Peripheral blood mononuclear cell (primary cell): ENCODE data around the genes EIF5B and PDCL3.

DNA sequence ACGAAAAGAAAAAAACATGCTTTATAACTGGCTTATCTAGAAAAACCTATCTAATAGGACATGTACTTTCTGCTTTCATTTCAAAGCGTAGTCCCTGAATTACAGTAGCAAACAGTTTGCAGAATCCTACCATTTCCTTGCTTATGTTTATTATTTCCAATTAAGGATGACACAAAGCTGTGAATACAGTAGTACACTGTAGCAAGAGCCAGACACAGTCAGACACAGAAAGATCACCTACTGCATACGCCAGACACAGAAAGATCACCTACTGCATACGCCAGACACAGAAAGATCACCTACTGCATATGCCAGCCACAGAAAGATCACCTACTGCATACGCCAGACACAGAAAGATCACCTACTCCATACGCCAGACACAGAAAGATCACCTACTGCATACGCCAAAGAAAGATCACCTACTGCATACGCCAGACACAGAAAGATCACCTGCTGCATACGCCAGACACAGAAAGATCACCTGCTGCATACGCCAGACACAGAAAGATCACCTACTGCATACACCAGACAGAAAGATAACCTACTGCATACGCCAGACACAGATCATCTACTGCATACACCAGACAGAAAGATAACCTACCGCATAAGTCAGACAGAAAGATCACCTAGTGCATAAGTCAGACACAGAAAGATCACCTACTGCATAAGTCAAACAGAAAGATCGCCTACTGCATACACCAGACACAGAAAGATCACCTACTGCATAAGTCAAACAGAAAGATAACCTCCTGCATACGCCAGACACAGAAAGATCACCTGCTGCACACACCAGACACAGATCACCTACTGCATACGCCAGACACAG lies 25.9 kb downstream of the COA5 start:
- PRO-cap, 8 experiments, result no peak in any of the 8 experiments

GRCh38 chr2:98868891-98869827 lies 66.9 kb downstream of the CRACDL start:
- PRO-cap, 8 experiments, result no peak in any of the 8 experiments

DNA sequence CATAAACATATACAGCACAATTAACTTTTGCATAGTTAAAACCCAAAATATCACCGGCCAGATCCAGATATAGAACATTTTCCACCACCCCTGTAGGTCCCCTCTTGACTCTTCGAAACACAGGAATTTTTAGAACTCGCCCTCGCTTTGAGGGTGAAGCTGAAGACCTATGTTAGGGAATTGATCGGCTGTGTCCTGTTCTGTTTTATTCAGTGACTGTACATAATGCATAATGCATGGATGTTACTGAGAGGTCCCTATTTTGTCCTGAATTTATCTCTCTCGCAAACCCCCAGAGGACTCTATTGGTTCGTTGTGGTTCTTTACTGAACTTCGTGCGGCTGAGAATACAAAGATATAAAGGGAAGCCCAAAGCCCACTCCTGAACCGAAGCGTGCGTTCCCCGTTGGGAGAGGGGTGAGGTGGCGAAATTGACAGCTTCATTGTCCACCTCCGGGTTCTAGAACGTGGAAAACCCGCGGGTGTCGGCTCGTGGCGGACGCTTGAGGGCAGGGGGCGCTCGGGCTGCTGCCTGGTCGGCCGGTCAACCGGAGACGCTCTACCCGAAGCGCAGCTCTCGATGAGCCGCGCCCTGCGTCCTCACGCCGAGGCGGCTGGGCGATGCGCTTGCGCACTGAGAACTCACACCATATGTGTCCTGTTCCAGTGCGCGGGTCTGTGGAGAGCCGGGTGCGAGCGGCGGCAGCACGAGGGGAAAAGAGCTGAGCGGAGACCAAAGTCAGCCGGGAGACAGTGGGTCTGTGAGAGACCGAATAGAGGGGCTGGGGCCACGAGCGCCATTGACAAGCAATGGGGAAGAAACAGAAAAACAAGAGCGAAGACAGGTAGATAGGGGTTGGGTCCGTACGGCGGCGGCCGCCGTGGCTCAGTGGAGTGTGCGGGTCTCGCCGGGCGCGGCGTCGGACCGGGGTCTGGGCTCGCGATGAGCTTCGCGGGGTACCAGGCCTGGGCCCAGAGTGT lies at the start of gene EIF5B:
TSS of gene EIF5B (plus strand) at position 645 of the 981 bp plus-strand sequence.
- PRO-cap, 8 experiments, result peak in 8 of 8 experiments; most common plus-strand start position 681 of the sequence (in 8); most common minus-strand start position 602 of the sequence (in 4)

DNA sequence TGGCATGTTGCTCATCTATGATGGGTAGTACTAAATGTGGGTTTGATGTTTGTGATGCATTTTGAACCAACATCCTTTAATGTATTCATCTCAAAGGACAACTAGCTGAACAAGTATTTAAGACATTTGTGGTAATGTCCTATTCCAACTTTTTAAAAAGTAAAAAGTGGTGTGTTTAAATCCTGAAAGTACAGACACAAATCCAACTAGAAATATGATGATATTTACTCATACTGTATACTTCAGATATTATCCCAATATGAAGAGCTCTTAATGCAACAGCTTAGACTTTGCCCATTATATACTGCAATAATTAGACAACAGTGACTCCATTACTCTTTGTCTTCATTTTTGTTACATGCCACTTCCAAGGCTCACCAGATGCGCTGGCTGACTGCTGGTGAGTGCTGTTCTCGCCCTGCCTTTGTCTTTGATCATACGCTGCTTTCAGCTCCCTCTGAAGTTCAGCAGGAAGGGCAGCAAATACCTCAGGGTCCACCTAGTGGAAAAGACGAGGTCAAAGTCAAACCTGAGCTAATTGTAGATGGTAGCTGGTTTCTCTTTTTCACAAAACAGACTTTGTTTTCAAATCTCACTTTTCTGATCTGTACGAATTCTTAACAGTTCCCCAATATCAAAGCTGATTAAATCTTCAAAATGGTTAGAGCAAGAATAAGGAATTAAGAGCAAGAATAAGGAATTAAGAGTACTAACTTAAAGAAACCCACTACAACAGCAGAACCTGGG lies 66.3 kb downstream of the EIF5B start:
- PRO-cap, 8 experiments, result no peak in any of the 8 experiments

GRCh38 chr2:99405802-99406571 lies 68.8 kb downstream of the EIF5B start:
- PRO-cap, 8 experiments, result no peak in any of the 8 experiments

- PRO-cap, 8 experiments, result no peak in any of the 8 experiments
These were observed 17.3 kb downstream of the REV1 start for GRCh38 chr2:99472298-99473153.

DNA sequence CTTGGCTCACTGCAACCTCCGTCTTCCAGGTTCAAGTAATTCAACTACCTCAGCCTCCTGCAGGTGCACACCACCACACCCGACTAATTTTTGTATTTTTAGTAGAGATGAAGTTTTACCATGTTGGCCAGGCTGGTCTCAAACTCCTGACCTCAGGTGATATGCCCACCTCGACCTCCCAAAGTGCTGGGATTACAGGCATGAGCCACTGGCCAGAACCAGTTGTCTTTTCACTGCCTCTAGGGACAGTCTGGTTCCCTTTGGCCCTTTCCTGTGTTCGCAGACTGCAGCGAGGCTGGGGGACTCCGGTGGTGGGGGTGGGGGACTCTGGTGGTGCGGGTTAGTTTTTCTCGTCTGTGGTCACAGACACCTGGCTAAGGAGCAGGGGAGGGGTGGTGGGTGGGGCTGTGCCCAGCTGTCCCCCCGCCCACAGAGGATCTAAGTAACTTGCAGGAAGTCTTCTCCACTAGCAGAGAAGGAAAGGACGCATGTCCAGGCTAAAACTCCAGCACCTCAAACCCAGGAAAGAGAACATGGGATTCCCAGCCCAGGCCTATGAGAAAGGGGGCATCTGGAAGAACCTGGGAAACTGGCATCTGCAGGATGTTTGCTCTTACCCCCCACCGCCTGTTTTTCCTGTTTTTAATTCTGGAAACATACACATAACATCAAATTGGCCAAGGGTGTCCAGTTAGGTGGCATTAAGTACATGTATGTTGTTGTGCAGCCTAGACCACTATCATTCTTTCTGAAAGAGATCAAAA lies 148.5 kb upstream of the REV1 start:
- PRO-cap, 8 experiments, result no peak in any of the 8 experiments

DNA sequence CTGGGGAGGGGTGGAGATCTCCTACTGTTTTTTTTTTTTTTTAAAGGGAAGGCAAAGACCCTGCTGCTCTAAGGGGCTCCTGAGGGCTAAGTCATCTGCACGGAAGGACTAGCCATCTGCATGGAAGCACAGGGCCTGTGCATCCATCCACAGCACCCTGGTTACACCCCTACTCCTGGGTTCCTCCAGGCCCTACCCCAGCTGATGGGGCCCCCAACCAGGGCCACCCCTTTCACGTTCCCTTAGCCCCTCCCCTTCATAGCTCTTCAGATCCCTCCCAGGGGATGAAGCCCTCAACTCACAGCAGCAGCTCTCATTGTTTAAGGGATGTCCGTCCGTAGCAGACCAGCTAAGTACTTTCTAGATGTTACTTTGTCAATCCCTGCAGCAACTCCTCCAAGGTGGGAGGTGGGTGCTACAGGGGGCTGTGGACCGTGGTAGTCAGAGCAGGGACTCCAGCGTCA lies 186.2 kb upstream of the REV1 start:
- PRO-cap, 8 experiments, result no peak in any of the 8 experiments

GRCh38 chr2:100012311-100012933 lies 130.0 kb downstream of the AFF3 start:
- PRO-cap, 8 experiments, result peak in 1 of 8 experiments; most common plus-strand start chr2:100012780 (in 1)

- PRO-cap, 8 experiments, result no peak in any of the 8 experiments
These were observed 36.0 kb upstream of the AFF3 start for GRCh38 chr2:100178385-100178713.

GRCh38 chr2:100218507-100219147 lies 76.2 kb upstream of the AFF3 start:
- PRO-cap, 8 experiments, result no peak in any of the 8 experiments

DNA sequence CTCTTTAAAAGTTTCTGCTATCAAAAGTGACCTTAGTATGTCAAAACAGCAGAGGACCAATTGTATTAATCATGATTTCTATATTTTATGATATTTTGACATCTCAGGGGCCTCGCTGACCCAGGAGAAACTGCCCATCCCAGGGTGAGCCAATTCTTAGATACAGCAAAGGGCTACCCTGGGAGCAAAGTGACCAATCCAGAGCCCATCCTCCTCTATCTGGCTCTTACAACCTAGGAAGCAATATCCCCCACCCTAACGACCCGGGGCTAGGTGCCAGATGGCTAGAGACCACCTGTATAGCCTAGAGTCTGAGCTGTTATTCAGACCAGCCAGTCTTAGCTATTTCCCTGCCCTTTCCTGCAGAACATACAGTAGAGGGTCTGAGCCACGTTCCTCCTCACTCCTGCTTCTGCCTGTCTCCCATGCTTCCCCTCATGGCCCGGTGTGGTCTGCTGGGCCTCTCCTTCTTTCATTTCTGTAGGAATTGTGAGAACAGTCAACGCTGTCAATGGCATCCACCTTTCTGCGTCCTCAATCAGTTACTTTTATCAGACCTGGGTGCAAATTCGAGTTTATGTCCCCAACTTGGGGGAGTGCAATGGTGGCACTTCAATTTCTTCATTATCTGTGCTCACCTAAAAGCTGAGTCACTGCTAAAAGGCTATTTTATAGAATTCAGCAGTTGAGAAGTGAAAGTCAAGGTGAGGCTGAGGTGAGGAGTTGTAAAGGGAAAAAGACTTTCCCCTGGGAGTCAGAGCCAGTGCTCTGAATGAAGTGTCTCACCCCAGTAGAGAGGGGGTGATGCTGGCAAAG lies 42.6 kb downstream of the LONRF2 start:
- PRO-cap, 8 experiments, result no peak in any of the 8 experiments

- PRO-cap, 8 experiments, result no peak in any of the 8 experiments
These were observed 40.6 kb downstream of the LONRF2 start for GRCh38 chr2:100281327-100282494.

DNA sequence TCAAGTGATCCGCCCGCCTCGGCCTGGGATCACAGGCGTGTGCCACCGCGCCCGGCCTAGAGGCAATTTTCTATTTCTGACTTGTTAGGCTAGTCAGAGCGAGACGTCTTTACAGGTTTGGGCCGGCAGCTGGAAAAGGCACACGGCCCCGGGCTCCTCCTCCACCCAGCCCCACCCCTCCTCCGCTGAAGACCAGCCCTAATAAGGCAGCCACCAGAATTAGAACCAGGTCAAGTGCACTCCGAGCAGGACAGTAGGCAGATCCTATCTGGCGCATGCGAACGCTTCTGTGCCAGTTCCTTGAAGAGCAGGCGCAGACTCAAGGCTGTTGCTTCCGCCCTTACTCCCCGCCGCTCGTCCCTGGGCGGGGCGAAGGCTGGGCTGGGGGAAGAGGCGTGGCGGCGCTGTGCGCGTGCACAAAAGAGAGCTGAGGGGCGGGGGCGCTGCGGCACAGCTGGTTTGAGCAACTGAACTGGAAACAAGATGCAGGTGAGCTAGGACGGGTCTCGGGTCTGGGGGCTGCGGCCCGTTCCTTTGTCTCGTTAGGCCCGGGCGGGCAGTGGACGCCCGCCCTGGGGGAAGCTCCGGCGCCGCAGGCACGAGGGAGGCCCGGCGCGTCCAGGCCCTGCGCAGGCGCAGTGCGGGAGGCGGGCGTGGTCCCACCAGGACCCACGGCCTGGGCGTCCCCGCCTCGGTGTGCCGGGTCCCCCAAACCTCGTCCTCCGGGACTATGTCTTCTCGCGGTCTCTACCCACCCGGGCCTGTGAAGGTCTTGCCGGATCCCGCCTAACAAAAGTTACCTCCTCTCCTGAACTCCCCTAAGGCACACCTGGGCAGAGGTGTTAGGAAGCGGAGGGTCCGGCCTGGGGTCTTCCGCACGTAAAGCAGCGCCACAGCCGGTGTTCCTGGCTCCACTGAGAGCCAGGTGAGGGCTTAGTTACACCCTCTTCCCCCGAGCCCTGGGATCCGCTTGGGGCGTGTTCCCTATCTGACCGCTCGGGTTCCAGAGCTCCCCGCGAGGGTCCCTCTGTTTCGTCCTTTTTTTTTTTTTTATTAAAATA lies at the start of gene PDCL3:
TSS of gene PDCL3 (plus strand) at position 409 of the 1,061 bp plus-strand sequence.
- PRO-cap, 8 experiments, result peak in 8 of 8 experiments; most common plus-strand start position 731 of the sequence (in 4); most common minus-strand start position 362 of the sequence (in 6)

DNA sequence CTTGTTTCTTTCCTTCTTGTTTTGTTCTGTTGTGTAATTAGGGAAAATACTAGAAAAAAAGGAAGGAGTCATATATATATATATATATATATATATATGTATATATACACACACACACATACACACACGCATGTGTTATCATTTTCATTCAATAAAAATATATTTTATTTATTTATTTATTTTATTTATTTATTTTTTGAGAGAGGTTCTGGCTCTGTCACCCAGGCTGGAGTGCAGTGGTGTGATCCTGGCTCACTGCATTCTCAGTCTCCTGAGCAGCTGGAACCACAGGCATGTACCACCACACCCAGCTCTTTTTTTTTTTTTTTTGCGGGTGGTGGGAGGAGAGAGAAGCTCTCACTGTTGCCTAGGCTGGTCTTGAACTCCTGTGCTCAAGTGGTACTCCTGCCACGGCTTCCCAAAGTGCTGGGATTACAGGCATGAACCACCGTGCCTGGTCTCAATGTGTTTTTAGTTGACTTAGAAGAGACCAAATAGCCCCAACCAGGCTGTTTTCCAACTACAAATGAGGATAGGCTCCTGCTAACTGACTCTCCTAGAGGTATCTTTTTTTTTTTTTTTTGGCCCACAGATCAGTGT lies 80.6 kb downstream of the PDCL3 start:
- PRO-cap, 8 experiments, result peak in 1 of 8 experiments; most common plus-strand start position 317 of the sequence (in 1)

DNA sequence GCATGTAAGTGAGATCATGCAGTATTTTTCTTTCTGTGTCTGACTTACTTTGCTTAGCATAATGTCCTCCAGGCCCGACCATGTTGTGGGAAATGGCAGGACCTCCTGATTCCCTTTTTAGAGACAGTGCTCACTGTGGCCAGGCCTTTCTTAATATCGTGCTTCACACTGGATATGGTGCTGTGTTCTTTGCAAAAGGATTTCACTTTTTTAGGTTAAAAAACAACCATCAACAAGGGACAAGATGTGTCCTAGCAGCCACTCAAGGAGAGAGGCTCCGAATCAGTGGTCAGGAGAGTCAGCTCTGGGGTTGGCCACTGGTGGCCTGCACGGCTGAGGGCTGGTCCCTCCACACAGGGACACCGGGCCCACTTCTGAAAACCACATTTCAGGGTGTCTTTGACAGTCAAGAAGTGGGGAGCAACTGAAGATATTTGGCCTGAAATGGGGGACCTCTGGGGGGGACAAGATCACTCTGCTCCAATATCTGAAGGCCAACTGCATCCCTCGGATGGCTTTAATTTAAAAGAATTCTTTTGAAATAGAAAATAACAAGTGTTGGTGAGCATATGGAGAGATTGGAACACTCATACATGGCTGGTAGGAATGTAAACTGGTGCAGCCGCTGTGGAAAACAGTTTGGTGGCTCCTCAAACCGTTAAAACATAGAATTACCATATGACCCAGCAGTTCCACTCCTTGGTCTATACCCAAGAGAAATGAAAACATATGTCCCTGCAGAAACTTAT lies 59.8 kb downstream of the NPAS2 start:
- PRO-cap, 8 experiments, result no peak in any of the 8 experiments

GRCh38 chr2:100902608-100903661 lies 83.0 kb downstream of the NPAS2 start:
- PRO-cap, 8 experiments, result no peak in any of the 8 experiments

DNA sequence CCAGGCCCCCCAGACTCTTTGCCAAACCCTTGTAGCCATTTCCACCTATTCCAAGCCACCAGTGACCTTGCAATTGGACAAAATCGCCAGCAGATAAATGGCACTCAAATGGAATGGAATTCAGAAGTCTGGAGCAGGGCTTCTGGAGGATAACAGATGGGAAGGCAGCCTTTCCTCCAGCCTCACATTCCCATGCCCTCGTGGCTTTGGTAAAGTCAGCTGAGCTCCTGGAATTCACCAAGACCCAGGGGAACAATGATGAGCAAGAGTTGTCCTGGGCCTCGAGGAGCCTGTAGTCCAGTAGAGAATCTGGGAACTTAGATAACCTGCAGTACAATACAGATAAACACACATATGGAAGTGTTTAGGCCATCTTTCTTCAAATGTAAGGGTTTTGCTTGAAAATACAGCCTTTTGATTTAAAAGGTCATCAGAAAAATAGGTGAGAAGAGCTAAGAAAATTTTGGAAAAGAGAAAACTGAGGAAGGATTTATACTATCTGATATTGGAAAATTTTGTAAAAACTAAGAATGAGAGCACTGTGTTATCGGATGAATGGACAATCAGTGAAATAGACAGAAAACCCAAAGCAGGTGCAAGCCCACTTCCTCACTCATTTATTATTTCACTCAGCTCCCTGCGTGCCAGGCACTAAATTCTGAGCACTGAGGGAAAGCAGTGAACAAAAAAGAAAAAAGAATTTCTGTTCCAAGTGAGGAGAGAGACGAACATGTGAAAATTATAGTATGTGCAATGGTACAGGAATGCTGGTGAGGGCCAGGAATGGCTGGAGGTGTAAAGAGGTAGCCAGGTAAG lies 12.9 kb upstream of the RPL31 start:
- PRO-cap, 8 experiments, result no peak in any of the 8 experiments

GRCh38 chr2:101114657-101115476 lies 36.3 kb downstream of the TBC1D8 start:
- PRO-cap, 8 experiments, result no peak in any of the 8 experiments

- PRO-cap, 8 experiments, result no peak in any of the 8 experiments
These were observed 1.5 kb downstream of the TBC1D8 start for GRCh38 chr2:101149239-101150452.